Urinary bladder (tissue), 3 donors: ENCODE results near the gene LRRC3B.

GRCh38 chr3:23331010-23331742, 128.0 kb downstream of the UBE2E2 start:
- PRO-cap, result no peak
- RAMPAGE, long total RNA, result no peak

GRCh38 chr3:23685738-23686250, 120.0 kb upstream of the UBE2E1 start:
- PRO-cap, result no peak
- RAMPAGE, long total RNA, result no peak

DNA sequence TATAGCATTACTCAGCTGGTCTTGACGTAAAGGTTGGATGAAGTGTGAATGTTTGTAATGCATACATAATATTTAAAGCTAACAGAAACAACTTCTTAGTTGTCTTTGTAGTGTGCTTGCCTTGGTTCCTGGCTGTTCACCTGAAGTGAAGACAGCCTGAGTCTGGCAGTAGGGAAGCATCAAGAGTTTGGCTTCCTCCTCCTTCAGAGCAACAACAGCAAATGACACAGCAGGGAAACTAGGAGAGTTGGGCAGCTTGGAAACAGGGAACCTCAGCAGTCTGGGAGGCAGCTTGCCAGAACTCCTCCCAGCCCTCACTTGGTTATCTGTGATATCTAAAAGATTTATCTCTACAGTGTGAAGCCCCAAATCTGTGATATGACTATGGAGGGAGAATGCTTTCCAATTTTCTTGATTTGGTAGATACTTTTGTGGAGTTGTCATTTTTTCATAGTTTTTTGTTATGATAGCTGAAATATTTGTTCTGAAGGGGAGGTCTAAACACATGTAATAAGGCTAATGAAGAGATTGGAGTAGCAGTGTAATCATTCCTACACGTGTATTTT, 20.6 kb downstream of the UBE2E1 start:
- PRO-cap, result no peak
- RAMPAGE, long total RNA, result no peak

DNA sequence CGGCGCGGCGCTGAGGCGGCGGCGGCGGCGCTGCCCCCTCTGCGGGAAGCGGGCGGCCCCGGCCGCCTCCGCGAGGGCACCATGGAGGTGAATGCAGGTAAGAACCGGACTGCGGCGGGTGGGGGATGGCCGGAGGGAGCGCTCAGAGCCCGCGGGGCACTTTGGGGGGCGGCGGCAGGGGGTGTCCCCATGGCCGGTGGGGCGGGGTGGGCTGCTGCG, 321 bp downstream of the NR1D2 start:
- PRO-cap, result no peak
- RAMPAGE, long total RNA, result no peak

DNA sequence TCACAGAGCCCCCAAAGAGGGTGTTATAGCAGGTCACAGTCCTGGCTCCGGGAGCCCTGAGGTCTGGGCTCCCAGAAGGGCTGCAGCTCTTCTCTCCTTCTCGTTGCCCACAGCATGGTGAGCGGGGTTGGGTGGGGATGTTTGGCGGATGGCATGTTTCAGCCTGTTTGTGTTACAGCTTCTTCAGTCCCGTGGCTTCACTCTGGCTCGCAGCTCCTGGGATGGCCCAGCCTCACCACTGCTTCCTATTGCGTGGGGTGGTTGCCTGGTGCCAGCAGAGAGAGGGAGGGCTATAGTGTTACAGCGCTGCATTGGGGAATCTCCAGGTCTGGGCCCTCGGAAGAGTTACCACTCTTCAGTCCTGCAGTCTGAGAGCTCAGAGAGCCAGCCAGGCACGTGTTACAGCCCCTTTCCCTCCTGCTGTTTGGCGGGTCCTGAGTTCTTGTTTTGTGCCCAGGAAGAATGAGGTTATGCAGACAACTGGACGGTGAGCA, 74.1 kb downstream of the NR1D2 start:
- PRO-cap, result no peak
- RAMPAGE, long total RNA, result no peak

GRCh38 chr3:24255437-24255949, 239.2 kb downstream of the THRB start:
- PRO-cap, result no peak
- RAMPAGE, long total RNA, result no peak

- PRO-cap, result no peak
- RAMPAGE, long total RNA, result no peak
Measured at GRCh38 chr3:24363104-24363669, 131.5 kb downstream of the THRB start.

GRCh38 chr3:24496500-24496856, 1.8 kb upstream of the THRB start:
- PRO-cap, result no peak
- RAMPAGE, long total RNA, result no peak

DNA sequence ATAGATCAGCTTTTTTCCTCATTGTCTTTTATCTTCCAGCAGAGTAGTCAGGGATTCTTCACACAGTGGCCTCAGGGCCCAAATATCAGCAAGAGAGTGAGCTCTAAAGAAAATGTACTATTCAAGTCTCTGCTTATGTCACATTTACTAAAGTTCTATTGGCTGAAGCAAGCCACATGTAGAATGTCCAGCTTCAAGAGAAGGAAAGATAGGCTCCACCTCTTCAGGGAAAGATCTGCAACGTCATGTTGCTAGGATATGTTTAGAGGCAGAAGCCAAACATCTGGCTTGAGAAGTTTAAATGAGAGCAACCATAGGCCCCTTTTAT, 11.0 kb upstream of the THRB start:
- PRO-cap, result no peak
- RAMPAGE, long total RNA, result no peak

DNA sequence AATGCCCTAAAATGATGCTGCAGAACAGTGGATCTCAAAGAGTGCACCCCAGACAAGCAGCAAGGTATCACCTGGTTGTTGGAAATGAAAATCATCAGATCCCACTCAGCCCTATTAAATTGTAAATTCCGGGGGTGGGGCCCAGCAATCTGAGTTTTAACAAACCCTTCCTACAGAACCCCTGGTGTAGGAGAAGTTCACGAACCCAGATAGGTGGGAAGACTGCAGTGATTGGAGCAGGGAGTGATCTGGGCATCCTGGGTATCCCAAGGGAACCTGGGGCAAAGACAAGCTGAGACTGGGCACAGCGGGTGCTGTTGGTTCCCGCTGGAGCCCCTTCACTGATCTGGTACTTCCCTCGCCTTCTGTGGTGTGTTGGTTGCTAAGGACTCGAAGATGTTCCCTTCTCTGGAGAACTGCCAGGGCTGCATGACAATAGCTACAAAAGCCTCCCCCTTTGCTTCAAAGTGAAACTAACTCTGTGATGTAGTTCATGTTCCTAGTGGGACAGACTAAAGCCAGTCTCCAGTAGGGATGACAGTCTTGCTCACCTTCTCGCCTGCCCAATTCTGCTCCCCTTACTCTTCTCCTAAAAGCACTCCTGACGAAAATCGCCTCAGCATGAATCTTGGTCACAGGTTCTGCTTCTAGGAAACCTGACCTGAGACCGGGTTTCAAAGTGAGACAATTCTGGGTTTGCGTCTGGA, 24.5 kb upstream of the THRB start:
- PRO-cap, result no peak
- RAMPAGE, long total RNA, result no peak

- PRO-cap, result no peak
- RAMPAGE, long total RNA, result no peak
Measured at GRCh38 chr3:25426173-25426754, 1.8 kb upstream of the RARB start.

GRCh38 chr3:25473161-25473849, 45.2 kb downstream of the RARB start:
- PRO-cap, result no peak
- RAMPAGE, long total RNA, result no peak

DNA sequence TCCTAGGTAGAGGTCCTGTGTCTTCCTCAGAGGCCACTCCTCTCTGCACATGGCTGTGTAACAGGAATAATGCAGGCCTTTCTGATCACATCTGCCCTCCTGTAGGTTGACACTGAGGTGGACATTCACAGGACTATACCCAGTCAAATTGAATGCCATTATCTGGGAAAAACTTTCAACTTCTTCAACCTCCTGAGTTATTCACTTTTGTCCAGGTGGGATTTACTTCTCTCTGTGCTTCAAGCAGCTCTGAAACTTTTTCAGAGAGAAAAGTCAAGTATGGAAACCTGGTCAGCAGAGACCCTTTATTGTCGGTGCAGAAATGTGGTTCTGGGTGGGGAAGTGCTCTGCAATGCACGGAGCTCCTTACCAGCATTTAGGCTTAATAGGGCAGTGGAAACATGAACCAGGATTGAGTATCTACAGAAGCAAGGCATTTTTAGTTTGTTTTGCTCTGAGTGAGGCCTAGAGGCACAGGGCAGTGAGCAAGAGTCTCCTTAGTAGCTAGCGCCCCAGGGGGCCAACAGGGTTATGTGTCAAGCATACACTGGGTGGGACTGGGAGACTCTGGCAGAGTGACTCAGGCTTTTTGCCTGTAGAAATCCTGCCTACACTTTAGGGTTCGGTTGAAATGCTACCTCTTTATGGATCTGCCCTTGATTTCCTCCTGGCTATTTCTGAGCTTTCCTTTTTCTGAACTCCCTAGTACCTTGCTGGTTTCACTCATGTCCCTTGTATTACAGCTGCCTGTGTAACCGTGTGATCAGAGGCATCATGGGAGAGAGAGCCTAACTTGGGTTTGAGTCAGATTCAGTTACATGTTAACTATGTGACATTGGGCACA, 72.3 kb downstream of the TOP2B start:
- PRO-cap, result no peak
- RAMPAGE, long total RNA, result no peak

DNA sequence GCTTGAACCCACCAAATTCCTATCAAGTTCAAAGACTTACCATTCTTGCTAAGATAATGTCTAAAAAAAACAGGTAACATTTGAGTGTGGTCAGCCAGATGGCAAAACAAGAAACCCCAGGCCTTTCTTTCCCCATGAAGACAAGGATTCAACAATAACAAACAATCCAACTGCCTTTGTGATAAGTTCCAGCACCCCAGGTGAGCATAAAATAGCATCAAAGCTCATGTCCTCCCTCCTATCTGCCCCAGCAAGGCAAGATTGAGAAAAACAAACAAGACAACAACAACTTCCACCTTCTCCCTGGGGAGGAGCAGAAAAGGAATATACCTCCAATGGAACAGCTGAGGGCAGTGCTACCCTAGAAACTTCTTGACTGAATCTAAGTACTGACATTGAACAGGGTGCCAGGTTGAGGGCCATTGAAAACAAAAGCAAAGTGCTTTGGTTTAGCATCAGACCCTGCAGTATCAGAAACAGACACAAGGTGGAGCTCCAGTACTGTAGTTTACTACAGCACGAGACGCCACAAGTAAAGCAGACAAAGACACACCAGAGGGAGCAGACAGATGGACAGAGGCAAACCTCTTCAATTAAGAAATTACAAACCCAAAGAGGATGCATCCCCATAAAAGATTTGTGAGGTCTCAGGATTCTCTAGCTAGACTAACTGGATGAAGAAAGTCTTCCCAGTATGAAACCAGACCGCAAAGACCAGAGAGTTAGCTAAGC, 16.8 kb downstream of the TOP2B start:
- PRO-cap, result no peak
- RAMPAGE, long total RNA, result no peak

GRCh38 chr3:25788459-25789132, 1.3 kb upstream of the OXSM start:
- PRO-cap, result no peak
- RAMPAGE, long total RNA, result no peak

GRCh38 chr3:26622526-26623449, at the start of gene LRRC3B:
Gene LRRC3B (plus strand): TSS chr3:26622772.
- PRO-cap, result unidirectional peak, minus-strand start at chr3:26622709; bidirectional peak, plus-strand start at chr3:26623227, minus-strand start at chr3:26623040
- RAMPAGE, long total RNA, result no peak

GRCh38 chr3:27385680-27386115, 16.5 kb upstream of the NEK10 start:
- PRO-cap, result no peak
- RAMPAGE, long total RNA, result no peak

- PRO-cap, result no peak
- RAMPAGE, long total RNA, result no peak
Measured at GRCh38 chr3:27433798-27434420, 50.3 kb downstream of the SLC4A7 start.

GRCh38 chr3:27435192-27436057, 48.8 kb downstream of the SLC4A7 start:
- PRO-cap, result no peak
- RAMPAGE, long total RNA, result no peak

DNA sequence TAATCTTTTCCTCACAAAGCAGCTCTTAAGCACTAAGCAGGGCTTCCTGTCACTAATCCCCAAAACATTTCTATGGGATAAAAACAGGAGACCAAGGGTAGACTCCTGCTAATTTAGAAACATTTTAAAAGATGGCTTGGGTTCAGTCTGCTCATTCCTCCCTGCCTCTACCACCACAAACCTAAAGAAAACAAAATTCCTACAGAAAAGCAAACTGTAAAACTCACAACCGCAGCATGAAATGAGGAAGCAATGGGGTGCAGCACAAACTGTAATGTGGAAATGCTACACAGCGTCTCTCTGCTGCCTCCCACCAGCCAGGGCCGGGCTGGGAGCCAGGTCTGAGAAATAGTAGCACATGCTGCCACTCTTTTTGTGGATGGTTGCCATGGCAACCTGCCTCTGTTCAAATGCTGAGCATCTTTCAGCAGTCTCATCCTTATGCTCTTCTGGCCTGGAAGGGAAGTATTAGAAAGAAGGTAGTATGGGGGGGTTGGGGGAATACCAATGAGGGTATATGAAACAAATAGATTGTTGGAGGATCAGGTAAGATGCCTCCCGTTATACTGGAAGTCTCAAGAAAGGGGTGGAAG, 55.4 kb downstream of the EOMES start:
- PRO-cap, result no peak
- RAMPAGE, long total RNA, result no peak